ENCODE measurements around the genes UBALD2 and ST6GALNAC1.

DNA sequence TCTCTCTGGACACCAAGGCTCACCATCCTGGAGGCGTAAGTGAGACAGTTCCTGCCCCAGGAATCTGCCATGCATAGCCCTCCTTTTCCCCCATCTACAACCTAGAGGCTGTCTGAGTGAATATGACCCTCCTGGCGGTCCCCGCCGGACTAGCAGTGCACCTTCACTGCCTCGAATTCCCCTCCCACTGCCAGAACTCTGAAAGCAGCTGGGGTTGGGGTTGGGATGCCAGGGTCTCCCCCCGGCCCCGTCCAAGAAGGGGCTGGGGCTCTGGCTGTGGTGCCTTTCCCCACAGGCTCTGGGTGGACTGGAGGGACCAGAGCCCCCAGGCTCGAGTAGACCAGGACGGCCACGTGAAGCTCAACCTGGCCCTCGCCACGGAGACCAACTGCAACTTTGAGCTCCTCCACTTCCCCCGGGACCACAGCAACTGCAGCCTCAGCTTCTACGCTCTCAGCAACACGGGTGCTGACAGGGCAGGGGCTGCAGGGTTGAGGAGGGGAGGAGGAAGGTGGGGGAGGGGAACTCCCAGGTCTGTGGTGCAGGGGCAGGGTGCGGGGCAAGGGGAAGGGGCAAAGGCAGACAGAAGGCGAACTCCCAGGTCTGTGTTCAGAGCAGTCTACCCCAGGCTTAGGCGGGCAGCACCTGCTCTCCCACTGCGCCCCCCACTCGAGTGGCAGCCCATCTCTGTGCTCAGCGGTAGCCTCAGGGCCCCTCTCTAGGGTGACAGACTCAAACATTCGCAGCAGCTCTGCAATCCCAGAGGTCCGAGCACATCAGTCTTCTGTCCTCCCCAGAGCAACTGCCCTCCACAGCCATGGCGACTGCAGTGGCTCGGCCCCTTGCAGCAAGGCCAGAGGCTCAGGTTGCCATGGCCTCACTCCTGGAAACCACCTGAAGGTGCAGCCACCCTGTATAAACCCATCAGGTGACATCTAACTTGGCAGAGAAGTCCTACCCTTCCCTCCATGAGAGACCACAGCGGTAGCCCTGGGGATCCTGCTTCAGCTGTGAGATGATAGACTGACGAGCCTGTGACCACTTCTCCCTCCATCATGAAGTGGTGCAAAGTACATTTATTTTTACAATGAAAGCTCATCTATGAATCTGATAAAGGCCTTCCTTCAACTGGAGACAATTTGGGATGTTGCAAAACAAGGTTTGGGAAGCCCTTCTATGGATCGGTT is 1.4 kb downstream of the ZACN start:
- PRO-cap = no peak
- RAMPAGE, long total RNA = no peak

- PRO-cap = no peak
- RAMPAGE, long total RNA = no peak
Observed at GRCh38 chr17:76199343-76199867, 40.9 kb downstream of the RNF157 start.

DNA sequence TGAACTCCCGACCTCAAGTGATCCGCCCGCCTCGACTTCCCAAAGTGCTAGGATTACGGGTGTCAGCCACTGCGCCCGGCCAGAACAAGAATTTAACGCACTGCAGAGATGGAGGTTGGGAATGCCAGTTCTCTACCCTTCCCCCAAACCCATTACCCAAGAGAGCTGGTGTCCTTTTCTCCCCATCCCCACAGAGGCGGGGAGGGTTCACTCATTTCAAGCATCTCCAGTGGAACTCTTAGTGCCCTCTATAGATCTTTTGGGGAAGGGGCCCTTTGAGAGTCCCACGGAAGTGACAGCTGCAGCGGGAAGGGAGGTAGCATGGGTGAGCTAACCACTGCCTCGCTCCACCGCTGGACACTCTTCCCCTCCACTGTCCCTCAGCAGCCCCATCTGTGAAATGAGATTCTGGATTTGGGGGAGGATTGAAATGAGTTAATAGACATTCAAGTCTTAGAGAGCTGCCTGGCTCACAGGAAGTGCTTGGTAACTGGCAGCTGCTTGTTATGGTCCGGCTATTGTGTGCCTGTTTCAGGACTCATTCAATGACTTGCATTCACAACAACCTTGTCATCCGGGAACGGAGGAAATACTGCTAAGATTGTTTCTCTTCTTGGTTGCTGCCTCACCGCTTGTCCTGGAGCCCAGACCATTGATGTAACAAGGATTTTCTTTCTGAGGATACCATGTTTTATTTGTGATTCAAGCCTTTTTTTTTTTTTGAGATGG is 3.4 kb upstream of the UBALD2 start:
- PRO-cap = no peak
- RAMPAGE, long total RNA = no peak

- PRO-cap = bidirectional peak, plus-strand start at chr17:76265205, minus-strand start at chr17:76264896; unidirectional peak, plus-strand start at chr17:76265278; unidirectional peak, plus-strand start at chr17:76265353
- RAMPAGE, long total RNA = start-site peak on the plus strand at chr17:76265454-76265614, 38 reads
Observed at GRCh38 chr17:76265029-76265794, at the start of gene UBALD2. Gene UBALD2, plus strand, starts transcription at chr17:76265348.

DNA sequence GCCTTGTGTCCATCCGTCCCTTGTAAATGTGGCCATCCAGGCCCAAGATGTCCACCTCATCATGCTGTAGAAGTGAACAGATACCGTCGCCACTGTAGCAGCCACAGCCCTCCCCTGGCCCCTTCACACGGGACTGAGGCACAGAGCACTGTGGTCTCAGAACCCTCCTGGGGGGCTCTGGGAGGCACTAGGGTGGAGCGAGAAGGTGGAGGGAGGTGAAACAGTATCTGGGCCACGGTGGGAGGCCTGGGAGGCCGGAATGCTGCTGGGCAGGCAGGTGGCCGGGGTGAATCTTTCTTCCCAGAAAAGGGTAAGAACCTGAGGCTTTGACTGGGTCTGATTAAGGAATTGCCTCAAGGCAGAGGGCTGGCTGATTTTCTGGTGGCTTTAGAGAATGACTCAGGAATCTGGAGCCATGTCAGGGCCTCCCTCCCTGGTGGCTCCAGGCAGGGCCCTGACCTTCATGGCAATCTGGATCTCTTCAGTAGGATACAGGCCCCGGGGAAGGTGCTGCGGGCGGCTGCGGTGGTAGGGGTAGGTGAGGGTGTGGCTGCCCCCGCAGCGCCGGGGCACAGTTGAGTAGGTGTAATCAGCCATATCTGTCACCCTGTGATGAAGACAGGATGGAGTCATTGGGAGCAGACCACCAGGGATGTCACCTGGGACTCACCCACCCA is 11.7 kb downstream of the UBALD2 start:
- PRO-cap = no peak
- RAMPAGE, long total RNA = no peak

DNA sequence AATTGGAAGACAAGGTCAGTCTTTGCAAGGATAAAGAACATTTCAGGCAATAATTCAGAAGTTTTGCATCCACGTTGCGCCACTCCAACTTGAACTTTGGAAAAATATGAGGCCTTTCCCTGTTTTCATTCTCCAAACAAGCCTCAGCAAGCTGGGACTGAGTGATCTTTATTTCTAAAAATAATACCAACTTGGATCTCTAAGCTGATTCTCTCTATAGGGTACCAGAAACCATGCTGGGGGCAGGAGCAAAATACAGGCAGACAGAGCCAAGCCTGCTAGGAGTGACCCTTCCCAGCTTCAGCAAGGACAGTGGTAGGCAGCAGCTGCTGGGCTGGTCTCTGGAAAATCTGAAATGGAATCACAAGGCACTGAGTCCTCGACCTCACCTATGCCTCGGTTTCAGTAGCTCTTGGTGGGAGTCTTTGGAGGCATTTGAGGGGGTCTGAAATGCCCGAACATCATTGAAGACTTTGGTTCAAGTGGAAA is 8.1 kb upstream of the PRPSAP1 start:
- PRO-cap = no peak
- RAMPAGE, long total RNA = no peak

- PRO-cap = no peak
- RAMPAGE, long total RNA = start-site peak on the minus strand at chr17:76398257-76398350, 20 reads
Observed at GRCh38 chr17:76398004-76398676, 13.7 kb downstream of the SPHK1 start.

DNA sequence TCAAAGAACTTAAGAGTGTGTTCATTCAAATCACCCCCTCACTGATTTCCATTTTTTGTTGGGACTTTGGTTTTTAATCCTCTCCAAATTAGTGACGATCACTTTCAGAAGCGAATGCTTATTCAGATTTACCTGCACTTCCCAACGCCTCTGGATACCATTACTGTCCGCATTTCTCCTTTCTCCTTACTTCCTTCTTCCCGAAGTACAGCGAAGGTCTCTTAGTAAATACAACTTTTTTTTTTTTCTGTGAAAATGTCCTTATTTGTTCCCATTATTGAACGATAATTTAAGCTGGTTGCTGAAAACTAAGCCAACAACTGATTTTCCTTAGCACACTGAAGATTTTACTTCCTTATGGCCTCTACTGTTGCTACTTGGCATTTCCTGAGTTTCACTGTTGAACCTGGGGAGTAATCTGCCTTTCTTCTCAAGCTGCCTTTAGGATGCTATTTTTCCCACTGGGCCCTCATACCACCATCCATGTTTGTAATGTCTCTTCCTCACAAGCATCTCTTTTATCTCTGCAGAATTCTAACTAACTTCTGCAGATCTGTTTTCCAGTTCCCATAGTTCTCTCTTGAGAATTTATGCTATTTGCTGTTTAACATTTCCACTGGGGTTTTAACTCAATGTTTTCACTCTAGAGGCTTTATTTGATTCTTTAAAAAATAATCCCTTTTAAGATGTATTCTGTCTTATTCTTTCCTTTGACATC is 26.1 kb downstream of the UBE2O start:
- PRO-cap = no peak
- RAMPAGE, long total RNA = no peak

DNA sequence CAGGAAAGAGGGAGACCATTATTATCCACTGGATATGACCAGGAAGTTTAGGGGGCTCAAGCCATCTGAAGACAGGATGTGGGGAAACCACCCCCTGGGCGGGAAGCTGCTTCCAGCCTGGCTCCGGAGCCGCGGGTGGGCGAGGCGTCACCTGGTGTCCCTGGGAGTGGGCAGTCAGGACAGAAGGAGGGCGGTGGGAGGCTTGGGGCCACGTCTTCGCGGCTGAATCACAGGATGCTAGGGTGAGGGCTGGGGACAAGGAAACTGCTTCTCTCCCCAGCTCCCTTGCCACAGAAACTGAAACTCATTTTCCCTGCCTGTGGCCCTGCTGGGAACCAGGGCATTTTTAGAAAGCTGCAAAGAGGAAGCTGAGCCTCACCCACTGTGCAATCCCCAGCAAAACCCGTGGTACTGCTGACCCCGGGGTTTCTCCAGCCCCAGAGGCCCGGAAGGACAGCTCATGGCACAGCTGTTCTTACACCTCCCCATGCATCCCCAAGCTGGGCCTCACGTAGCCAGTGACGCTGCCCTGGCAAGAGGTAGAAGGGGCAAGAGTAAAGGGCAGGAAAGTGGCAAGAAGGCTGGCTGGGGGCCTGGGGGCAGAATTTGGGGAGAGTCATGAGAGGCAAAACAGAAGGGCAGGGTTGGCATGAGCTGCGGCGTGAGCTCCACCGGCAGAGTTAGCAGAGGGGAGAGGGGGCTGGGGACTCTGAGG is 8.2 kb downstream of the RHBDF2 start:
- PRO-cap = bidirectional peak, plus-strand start at position 564 of the sequence, minus-strand start at position 299 of the sequence
- RAMPAGE, long total RNA = no peak

DNA sequence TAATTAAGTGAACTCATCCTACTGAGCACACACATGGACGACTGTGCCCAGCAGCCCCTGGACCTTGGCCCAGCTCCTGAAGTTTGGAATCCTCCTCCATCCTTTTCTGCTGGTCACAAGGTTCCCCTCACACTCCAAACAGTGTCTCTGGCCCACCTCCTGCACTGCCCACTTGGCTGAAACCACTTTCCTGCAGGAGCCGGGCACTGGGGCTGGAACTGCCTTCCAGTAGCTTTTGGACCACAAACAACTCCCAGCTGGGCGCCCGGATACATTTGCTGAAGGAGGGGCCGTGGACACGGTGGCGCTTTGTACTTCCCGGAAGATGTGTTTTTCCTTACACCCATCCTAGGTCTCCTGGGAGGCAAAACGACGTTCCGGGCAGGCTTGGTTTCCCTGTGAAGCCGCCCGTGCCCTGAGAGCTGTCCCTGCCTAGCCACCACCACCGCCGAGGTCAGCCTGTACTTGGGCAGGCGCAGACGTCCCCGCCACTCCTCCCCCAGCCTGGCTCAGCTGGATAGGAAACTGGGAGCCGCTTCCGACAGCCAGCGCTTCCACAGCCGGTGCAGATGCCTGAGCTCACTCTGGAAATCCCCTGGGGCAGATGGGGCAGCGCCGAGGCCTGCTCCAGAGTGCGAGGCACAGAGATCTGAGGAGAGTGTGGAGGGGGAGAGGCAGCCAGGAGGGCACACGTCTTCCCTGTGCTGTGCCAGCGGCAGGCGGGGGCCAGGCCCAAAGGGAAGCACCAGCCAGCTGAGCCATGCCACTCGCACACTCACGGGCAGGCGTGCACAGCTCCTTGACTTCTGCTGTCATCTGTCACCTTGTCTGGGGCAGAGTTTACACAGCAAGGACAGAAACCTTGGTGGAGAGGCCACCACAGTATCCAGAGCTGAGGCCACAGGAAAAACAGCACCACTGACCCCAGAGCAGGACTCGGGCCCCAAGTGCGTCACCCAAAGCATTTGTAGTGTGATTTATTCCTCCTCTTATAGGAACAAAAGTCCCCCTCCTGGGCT is 3.2 kb downstream of the RHBDF2 start:
- PRO-cap = bidirectional peak, plus-strand start at position 603 of the sequence, minus-strand start at position 427 of the sequence
- RAMPAGE, long total RNA = no peak

- PRO-cap = no peak
- RAMPAGE, long total RNA = start-site peak on the minus strand at chr17:76500456-76500754, 11 reads
Observed at GRCh38 chr17:76500515-76500884, 723 bp downstream of the RHBDF2 start.

- PRO-cap = no peak
- RAMPAGE, long total RNA = no peak
Observed at GRCh38 chr17:76519357-76519823, 18.1 kb downstream of the CYGB start.

- PRO-cap = no peak
- RAMPAGE, long total RNA = no peak
Observed at GRCh38 chr17:76543625-76544395, 4.0 kb downstream of the PRCD start.

GRCh38 chr17:76564641-76565561 is 20.8 kb downstream of the ST6GALNAC2 start:
- PRO-cap = no peak
- RAMPAGE, long total RNA = no peak

- PRO-cap = no peak
- RAMPAGE, long total RNA = no peak
Observed at GRCh38 chr17:76575489-76575848, 10.2 kb downstream of the ST6GALNAC2 start.

DNA sequence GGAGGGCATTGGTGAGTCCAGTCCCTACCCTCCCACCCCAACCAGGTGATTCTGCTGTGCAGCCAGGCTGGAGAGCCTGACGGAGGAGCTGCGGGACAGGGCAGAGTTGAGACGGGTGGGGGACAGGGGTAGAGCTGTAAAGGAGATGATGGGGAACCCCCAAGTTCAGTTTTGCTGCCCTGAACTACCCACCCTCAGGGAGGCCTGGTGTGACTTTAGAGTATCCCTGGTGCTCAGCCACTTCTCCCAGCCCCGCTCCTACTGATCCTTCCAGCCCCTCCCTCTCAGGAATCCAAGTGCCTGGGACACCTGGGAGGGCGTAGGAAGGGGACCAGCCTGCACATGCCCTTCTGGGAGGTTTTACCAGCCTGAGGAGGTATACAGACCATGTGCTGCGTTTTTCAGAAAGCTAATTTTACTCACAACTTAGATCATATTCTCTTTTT is 4.2 kb downstream of the ST6GALNAC2 start:
- PRO-cap = no peak
- RAMPAGE, long total RNA = no peak

DNA sequence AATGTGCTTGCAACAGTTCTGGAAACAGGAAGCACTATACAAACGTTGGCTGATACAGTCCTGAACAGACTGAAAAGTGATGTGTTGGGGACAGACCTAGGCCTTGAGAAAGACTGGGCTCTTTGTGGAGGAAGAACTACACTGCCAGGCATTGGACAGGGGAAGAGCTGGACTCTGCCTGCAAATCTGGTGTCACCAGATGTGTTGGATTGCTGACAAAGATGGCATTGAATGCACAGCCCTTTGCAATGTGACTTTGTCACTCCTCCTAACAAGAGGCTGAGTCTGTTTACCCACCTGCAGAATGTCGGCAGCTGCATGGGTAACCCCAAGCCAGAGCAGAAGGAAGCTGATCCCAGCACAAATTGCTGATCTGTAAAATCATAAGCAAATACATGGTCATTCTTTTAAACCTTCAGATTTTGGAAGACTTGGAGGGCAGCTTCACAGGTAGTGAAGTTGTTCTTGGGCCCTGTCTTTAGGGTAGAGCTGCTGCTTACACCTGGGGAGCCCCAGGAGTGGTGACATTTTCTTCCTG is 12.5 kb upstream of the ST6GALNAC2 start:
- PRO-cap = no peak
- RAMPAGE, long total RNA = no peak

DNA sequence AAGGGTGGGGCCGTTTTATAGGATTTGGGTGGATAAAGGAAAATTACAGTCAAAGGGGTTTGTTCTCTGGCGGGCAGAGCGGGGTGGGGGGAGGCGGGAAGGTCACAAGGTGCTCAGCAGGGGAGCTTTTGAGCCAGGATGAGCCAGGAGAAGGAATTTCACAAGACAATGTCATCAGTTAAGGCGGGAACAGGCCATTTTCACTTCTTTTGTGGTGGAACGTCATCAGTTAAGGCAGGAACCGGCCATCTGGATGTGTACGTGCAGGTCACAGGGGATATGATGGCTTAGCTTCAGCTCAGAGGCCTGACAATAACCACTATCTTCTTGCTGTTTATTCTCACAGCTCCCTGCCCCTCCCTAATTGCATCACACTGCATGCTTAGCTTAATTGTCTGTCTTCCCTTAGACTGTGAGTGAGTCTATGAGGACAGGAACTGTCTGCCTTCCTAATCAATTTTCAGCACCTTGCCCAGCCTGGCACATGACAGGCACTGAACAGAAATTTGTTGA is 25.6 kb upstream of the ST6GALNAC2 start:
- PRO-cap = no peak
- RAMPAGE, long total RNA = no peak

DNA sequence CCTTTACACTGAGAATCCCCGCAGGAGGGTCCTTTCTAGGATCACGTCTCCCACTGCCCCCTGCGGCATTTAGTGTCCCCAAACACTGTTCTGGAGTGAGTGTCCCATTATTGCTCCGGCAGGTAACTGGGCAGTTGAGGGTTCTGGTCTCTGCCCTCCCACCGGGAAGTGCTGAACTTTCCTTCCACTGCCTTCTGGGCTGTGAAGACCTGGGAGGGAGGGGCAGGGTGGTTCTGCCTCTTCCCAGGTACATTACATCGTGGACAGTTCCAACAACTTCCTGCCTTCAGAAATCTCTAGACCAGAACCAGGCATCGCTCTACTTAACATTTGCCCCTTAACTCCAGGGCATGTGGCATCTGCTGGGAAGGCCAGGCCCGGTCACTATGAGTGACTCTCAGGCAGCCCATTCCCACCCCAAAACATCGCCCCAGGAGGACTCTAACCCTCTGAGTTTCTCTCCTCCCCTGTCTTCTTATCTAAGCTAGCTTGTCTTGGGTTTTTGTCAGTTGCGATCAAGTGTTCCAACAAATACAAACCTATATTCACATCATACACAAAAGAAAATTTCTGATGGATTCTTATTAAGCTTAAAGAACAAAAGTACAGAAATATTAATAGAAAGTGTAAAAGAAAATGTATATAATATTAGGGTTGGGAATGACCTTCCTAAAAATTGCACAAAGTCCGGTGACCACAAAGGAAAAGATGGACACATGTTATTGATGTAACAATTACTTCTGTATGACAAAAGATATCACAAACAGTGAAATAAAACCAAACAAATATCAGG is 3.3 kb downstream of the ST6GALNAC1 start:
- PRO-cap = no peak
- RAMPAGE, long total RNA = no peak

GRCh38 chr17:76643533-76644145 is at the start of gene ST6GALNAC1:
Gene ST6GALNAC1, minus strand, starts transcription at chr17:76643757.
- PRO-cap = no peak
- RAMPAGE, long total RNA = start-site peak on the minus strand at chr17:76643660-76643678, 10 reads

Measured in vagina (tissue), 1 donor.